ENCODE measurements around a stretch of chr4.

- RRBS, result no CpG with 5 or more reads among the region's 4 CpGs
Observed at GRCh38 chr4:73408156-73409061, 4.3 kb downstream of the ALB start.

GRCh38 chr4:73418036-73418571 is 14.0 kb downstream of the ALB start:
- RRBS, result no CpG with 5 or more reads among the region's 6 CpGs

DNA sequence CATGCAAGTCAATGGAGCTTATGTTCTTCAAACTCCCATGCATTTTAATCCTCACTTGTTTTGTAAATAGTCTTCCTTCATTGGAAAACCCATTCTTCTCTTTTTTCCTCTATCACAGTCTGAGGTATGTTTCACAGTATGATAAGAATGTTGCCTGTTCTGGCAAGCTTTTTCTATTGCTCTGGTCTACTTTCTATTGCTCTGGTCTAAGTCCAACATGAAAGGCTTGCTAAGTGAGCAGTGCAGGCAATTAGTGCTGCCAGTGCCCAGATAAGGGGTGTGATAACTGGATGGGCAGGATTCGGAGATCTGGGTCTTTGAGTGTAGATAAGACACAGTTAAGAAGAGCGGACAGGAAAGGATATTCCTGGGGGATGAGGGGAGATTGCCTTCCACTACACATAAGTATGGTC is 17.1 kb downstream of the AFP start:
- RRBS, result no CpG with 5 or more reads among the region's 2 CpGs

DNA sequence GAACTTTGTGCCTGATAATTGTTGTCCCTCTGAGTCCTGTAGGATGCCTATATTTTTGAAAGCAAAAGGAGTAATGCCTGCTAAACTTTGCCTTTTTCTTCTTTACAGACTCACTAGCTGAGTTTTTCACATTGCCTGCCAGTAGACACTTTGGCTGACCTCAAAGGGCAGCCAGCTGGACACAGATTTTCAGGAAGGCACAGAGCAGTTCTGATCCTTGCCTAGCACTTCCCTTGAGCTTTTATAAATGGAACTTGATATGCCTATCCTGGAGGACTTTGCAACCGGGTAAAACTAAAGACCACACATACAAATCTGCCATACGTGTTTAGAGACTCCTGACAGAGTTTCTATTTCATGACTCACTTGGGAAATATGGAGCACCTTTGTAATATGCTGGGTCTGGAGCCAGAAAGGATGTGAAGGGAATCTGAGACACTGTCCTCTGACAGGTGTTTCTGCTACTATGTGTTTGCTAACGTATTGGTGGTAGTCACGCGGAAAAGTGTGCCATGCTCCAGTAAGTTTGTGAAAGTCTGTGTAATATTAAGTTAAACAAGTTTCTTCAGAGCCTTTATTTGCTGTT is 56.6 kb upstream of the RASSF6 start:
- RRBS, result no CpG with 5 or more reads among the region's 5 CpGs

DNA sequence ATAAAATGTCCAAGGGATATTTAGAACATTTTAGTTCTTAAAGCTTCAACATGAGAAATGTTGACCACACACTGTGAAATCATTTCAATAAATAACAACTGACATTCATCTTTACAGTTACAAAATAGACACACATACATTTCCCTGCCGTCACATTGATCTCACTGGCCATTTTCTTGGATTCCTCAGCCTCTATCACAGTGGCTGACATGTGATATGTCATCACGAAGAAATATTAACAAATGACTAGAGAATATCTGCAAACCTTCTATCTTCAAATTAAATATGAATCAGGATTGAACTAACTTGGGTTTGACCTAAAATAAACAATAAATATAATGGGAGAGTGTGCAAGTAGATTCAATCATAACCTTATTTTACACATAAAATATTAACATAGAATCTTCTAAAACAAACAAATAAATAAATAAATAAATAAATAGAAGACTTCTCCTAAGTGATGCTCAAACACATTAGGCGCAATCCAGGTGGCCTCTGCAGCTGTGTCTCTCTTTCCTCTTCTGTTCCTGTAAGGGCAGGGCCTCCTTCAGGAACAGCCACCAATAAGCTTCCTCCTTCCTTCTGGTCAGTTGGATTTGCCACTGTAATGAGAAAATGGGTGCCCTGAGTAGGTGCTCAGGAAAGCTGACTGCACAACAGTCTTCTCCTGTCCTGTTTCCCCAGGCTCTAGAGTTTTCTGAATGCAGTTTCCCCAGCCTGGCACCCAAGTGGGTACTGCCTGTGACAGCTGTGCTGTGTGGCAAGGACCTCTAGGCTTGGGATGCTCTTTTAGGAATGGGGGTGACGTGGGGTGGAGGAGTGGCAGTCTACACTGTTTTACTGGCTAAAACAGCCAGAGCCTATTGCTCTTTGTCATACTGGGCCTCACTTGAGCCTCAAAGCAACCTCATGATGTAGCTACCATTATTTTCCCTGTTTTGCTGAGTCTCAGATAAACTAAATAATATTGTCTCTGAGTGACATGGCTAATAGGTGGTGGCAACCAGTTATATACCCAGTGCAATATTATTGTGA is 1.5 kb downstream of the CXCL2 start:
- RRBS, result no CpG with 5 or more reads among the region's 4 CpGs

- RRBS, result no CpG with 5 or more reads among the region's 1 CpG
Observed at GRCh38 chr4:74100703-74101120, 1.7 kb upstream of the CXCL2 start.

DNA sequence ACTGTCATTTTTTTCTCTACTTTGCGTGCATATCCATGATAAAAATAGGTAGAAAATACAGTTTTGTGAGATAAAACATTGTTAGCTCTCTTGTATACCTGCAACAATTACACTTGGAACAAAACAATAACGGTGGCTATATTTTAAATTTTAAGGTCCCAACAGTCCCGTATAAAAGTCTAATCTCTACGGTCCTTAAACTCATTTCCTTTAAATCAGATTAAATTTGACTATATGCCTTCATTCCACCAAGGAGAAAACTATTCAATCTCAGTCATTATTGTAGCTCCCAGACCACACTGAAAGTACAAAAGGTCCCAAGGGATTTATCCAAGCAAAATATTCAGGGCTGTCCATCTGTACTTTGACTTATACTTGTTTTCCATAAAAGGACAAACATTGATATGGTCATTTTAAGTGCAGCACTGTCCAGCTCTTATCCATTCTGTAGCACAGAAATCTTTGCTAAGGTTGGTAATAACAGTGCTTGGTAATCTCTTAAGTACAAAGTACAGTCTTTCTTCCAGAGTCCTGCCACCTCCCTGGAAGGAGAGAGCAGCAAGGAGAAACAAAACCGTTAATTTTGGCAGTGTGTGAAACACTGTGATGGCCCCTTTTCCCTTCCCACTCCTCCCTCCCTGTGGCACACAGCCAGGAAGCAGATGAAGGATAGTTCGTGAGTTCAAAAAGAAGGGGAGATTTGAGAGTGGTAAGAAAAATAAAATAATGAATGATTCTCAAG is 6.6 kb upstream of the CXCL2 start:
- RRBS, result no CpG with 5 or more reads among the region's 6 CpGs

DNA sequence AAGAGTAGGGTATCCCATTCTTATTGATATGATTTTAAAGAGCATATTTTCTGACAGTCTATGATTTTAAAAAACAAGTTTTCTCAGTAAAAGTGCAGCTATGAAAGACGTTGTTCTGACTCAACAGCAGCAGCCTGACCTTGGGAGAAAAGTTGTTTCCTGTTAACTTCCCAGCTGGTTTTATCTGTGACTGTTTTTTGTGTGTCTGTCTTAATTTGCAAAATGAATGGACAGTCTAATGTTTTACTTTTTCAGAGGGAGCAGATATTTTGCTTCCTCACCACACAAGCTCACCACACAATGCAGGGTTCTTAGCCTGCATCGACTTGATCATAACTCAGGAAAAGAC is 764 bp upstream of the MTHFD2L start:
- RRBS, result no CpG with 5 or more reads among the region's 2 CpGs

- RRBS, result no CpG with 5 or more reads among the region's 7 CpGs
Observed at GRCh38 chr4:74452599-74453470, 7.9 kb downstream of the AREG start.

DNA sequence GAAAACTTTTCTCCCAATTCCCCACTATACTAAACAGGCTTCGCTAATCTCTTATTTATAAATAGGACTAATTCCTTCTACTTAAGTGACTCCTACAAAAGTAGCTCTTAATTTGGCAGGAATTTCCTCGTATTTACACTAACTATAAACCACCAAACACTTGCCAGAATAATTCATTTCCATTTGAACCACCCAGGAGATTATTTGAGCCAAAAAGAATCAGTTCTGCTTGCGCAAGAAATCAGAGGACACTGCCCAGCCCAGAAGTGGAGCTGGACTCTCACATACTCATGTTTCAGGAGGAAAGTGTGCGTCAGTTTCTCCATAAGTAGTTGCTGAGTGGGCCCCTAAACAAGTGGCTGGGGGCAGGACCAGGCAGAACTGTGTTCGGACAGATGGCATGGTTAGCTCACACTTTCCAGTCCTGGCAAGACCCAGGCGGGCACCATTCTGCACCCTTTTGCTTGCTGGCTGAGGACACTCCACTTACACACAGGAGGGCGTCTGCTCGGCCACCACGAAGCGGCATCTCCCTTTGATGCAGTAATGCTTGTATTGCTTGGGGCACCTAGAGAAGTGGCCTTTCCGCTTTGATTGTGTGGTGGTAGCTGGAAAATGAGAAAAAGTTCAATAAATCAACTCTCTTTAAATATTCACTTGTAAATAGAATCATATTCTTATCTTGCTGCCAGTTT is 38.8 kb downstream of the BTC start:
- RRBS, result no CpG with 5 or more reads among the region's 11 CpGs

DNA sequence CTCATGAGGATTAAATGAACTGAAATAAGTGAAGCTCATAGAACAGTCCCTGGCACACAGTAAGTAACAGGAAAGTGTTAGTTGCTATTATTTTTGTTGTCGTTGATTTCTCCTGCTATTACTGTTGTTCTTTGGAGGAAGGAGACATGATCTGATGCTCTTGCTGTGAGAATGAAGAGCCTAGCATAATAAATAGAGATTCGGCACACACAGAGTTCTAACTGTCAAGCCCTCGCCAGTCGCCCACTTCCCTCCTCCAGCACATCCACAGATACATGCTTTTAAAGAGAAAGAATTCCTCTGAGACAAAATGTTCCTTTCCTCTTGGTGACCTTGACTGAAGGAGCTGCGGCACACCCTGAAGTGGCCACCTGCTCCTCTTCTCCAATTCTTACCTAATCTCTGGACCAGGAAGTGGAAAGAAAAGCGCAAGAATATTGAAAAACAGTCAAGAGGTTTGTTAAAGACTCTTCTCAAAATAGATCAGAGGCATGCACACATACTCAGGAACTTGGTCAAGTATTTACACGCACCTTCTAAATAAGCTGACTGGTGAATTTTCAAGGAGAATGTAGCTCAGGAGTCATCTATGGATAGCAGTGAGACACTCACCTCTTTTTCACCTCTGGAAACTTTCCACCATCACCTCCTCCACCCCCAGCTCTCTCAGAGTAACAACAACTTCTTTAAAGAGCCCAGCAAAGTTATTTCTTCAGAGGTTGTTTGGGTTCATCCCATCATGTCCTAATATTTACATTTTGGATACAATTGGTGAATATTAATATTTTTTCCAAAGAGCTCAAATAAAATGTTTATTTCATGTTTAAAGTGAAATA is 95.4 kb downstream of the PARM1 start:
- RRBS, result no CpG with 5 or more reads among the region's 7 CpGs

DNA sequence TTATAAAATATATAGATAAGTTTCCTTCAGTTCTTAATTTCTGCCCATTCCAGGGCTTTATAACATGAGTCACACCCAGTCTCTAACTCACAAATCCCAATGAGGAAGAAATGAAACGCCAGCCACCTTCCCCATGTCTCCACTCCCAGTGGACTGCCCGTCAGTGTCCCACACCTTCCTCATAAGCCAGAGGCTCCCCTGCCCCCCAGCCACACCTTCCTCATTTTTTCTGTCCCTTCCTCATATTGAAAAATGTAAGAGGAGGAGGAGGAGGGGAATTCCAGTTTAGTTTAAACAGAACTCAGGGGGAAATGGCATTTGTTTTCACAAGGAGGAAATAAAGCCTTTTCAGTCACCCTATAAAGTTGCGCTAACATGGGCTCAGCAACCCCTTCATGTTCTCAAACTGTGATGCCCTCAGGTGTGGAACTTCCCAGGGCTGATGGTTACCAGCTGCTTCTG is 97.8 kb downstream of the PARM1 start:
- RRBS, result no CpG with 5 or more reads among the region's 3 CpGs

DNA sequence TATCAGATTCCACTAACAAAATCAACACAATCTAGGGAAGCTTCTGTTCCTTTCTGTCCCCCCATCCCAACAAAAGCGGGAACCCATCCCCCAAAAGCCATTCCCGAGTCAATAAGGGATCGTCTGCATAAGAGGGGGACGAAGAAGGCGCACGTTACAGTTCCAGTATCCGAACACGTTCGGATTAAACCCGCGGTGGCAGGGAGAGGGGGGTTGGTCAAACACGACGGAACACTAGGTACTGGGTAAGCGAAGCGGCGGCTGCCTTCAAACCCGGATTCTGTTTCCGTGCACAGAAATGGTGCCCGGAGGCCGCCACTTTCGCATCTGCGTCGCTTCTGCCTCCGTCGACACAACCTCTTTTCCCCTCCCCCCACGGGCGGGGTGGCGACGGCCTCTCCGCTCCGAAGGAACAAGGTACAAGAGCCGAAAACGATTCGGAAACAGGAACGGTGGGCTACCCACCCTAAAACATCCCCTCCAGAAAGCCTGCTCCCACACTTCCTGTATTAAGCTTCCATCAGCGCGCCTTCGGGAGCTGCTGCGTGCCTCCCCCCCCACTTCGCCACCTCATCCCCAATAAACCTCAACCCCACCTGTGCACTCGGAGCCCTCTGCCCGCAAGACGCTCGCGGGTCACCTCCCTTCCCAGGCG is 736 bp downstream of the G3BP2 start:
- RRBS, result no CpG with 5 or more reads among the region's 46 CpGs

- RRBS, result no CpG with 5 or more reads among the region's 5 CpGs
Observed at GRCh38 chr4:75705237-75705870, 19.0 kb upstream of the USO1 start.

- RRBS, result no CpG with 5 or more reads among the region's 2 CpGs
Observed at GRCh38 chr4:75845773-75846127, 56.5 kb downstream of the PPEF2 start.

GRCh38 chr4:76010805-76011439 is 3.6 kb upstream of the CXCL9 start:
- RRBS, result 97% methylated on average over 12 of the region's 32 CpGs

DNA sequence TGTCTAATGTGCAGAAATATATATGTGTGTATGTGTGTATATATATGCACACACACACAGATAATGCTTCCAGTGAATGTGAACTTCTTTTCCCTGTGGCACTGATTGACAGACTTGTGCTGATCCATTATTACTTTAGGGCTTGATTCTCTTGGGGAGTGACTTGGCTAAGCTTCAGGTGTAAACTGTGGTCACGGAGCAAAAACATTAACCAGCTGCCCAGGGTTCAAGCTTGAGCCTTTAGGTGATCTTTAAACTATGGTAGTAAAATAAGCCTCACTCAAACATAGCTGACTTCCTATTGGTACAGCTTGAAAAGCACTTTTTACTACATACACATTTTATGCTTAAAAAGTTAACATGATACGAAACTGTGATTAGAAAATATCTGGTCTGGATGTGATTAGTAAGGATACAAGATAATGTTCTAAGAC is 3.6 kb downstream of the STBD1 start:
- RRBS, result no CpG with 5 or more reads among the region's 2 CpGs

GRCh38 chr4:76453832-76454341 is 18.9 kb downstream of the SHROOM3 start:
- RRBS, result no CpG with 5 or more reads among the region's 8 CpGs